ENCODE data around the genes ACTBL2 and PLK2.

DNA sequence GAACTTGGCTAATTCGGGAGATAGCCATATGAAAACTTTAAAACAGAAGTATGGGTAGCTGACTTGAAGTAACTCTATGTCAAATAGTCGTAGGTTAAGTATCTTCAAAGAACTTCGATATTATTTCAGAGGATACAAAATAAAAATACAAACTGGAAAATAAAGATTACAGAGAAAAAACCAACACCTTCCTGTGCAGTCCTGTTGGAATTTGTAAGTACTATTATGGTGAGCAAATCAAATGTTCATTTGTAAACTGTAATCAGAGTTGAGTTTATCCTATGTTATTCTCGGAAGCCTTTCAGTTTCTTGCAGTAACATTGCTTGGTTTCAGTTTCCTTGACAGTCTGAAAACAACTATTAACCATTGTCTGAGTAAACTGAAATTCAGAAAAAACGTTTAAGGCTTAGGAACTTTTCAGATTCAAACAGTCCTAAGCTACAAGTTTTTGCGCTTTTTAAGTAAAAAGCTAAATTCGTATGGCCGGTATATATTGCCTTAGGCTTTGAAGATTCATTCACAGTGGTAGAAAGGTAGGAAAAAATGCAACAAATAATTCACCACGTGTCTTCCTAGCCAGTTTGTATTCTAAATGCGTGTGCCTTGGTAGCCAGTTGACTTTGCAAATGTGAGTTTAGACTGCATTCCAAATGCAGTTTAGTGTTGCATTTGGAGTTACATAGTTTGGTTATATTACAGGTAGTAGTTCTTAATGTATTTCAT is 2.5 kb downstream of the GPBP1 start:
- PRO-cap, result no peak

DNA sequence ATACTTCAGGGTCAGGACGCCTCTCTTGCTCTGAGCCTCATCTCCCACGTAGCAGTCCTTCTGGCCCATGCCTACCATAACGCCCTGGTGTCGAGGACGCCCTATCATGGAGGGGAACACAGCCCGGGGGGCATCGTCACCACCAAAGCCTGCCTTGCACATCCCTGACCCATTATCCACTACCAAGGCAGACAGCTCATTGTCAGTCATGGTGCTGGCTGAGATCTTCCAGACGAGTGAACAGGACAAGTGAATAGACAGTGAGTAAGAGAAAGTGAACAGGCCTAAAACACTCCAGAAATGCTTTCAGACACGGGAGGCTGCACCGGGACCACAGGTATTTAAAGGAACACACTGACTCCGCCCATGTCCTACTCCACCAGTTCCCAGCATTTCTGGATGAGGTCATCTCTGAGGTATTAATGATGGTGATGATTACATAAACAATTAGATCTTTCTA is at the start of gene ACTBL2:
ACTBL2 (minus strand) TSS at position 314 of the 460 bp plus-strand sequence.
- PRO-cap, result no peak

- PRO-cap, result no peak
Measured at GRCh38 chr5:57636146-57636486, 153.5 kb upstream of the ACTBL2 start.

DNA sequence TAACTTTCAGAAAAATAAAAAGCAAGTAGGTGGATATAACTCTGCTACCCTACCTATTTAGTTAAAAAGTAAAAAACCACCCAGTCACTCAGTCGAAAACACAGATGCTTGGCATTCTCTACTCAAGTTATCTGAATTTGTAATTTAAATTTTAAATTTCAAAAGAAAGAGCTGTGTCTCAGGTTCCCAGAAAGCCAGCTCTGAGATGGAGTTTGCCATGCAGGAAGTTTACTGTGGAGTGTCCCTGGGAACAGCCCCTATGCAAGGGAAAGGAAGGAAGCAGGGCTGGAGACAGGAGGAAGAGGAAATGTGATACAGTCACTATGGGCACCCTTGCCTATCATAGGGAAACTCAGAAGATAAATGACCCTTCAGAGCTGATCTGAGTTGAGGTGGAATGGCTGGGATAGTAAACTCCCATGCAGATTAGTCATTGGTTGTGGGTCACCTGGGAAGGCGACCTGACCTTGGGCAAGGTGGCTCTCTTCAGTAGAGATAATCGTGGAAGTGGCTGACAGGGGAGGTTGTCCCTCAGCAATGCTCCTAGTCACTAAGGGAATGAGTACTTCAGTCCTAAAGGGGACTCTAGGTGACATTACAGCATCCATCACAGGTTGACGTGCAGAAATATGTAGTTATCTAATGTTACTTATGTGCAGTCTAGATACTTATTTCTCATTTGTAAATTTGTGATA is 408.9 kb upstream of the ACTBL2 start:
- PRO-cap, result no peak

GRCh38 chr5:57989429-57989812 is 470.5 kb downstream of the PLK2 start:
- PRO-cap, result no peak

DNA sequence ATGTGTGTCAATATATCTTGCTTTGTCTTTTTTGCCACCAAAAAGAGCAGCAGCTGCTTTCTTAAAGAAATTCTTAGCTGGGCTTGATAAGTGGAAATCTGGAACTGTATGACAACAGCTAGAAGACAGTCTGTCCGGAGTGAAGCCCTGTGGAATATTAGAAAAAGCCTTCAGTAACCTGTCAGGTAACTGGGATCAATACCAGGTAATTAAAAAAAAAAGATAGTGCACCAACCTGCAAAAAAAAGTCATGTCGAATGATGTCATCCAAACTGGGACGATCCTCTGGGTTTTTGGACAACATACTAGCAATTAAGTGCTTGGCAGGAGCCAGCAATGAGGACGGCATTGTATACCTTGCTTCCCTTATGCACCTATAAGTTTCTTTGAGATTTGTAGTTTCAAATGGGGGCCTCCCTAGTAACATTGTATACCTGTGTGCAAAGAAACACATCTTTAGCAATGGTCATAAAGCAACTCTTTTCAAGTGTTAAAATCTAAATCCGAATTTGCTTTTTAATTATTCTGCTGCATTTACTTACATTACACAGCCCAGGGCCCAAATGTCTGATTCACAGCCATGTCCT is 2.8 kb downstream of the PLK2 start:
- PRO-cap, result unidirectional peak, minus-strand start at position 246 of the sequence

DNA sequence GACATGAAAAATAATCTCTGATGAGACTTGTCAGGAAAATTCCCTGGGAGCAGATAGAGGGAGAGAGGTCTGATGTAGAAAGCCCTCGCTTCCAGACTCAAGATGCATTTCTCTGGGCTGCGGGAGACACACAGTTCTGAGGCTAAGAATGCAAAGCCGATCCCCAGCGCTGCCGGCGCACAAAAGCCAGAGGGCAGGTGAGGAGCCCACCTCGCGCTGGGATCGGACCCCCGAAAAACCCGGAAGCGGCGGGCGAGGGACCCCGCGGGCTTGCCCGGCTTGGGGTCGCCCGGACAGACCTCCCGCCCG is 581 bp downstream of the PLK2 start:
- PRO-cap, result no peak

DNA sequence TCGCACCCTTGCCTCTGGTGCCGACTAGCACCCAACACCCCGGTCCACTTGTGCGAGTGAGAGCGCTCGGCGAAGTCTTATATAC is at the start of gene PLK2:
PLK2 (minus strand) TSS at position 54 of the 85 bp plus-strand sequence.
- PRO-cap, result bidirectional peak, plus-strand start outside the sequence, minus-strand start at position 54 of the sequence

DNA sequence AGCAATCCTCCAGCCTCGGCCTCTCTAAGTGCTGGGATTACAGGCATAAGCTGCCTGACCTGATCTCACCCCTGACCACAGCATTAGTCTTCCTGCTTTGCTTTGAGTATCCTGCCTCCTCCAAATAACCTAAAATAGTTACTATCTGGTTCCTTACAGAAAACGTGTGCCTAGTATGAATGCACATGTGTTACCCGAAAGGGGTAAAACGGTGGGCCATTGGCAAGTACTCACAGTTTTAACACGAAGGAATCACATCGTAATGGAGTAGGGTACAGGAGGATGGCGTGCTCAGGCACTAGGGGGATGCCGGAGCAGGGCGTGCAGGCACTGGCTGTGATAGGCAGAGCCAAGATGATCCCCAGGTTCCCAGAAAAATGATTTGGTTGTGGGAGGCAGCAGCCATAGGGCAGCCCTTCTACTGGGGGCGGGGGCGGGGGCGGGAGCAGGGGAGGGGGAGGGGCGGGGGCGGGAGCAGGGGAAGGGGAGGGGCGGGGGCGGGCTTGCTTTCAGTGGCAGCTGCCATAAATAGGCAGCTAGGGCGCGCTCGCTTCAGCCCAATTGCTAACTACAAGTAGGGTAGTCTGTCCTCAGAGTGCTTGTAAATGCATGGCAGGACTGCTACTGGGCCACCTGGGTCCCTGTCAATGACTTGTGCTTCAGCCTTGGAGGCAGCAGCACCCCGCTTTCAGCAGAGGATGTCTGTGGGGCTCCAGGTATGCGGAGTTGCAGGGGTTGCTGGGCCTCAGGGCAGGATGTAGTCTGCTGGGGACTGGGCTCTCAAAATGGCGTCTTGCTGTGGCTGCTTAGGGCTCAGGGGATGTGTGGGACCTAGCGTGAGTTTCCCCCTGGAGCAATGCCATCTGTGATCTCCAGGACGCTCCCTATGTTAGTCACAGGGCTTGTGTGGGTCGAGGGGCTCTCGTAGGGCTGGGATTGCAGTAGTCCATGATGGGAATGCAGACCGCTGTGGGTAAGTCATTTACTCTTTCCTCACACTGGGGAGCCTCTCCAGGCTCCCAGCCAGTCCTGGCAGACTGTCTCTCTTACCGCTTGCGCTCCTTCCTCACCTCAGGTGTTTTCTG is 354.3 kb downstream of the RAB3C start:
- PRO-cap, result no peak

DNA sequence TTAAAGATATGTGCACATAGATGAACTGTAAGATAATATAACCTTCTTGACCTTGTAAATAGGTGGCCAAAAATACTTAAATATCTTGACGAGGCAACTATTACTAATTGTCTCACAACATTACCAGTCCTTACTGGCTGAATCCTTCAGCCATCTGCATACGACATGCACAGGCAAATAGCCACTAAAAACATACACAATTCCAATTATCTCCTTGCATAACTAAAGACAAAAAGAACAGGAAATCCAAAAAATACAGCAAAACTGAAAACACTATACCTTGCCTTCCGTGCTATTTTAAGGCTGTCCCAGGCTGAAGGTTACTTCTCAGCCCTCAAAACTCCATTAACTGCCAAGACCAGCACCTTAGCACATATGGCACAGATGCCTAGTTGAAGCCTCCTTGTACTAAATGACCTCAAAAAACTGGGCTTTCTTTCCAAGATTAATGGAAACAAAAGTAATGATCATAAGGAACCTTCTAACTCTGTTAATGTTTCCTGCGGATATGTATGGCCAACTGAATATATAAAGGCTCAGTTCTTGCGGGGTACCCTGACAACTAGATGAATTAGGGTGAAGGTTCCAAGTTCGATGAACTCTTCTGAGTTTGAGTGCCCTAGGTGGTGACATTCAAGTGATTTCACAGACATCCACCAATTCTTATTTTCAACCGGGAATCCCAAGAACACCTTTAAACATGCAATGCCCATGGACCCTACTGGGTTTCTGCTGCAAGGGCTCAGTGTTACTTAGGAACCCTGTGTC is 455.2 kb downstream of the RAB3C start:
- PRO-cap, result no peak

- PRO-cap, result no peak
Measured at GRCh38 chr5:59275416-59276467, 617.8 kb downstream of the PDE4D start.

DNA sequence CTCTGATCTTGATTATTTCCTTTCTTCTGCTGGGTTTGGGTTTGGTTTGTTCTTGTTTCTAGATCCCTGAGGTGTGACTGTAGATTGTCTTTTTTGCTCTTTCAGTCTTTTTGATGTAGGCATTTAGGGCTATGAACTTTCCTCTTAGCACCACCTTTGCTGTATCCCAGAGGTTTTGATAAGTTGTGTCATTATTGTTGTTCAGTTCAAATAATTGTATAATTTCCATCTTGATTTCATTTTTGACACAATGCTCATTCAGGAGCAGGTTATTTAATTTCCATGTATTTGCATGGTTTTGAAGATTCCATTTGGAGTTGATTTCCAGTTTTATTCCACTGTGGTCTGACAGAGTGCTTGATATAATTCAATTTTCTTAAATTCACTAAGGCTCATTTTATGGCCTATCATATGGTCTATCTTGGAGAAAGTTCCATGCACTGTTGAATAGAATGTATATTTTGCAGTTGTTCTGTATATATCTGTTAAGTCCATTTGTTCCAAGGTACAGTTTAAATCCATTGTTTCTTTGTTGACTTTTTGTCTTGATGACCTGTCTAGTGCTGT is 588.0 kb downstream of the PDE4D start:
- PRO-cap, result no peak

DNA sequence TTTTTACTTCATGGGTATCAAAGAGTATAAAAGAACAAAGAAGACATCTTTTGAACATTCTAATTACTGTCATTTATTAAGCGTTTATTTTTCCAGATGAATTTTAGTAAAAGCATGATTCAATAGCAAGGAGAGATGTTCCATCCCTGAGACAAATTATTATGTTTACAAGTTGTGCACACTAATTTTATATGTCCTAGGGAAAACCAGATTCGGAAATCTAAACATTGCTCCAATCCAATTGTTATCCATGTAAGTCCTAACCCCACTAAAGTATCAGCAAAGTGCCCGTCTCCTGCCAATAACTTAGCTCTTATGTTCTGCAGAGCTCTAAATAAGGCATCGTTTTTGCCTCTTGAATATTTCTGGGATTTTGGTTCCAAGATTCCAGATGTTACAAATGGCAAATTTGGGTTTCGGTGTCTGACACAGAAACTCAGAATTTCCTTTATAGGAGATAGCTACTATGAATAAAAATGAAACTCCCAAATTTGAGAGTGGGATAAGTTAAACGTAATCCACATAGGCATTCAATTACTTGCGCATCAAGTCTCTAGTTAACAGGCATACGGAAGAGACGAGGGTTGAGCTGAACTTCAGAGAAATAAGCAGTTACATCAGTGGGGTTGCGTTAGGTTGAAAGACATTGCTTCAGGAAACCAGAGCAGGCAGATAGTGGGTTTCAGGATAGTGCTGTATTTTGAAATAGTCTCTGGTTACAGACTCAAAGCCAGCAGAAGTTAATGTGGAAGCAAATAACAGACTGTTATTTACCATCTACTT is 533.7 kb downstream of the PDE4D start:
- PRO-cap, result no peak

GRCh38 chr5:59585445-59585862 is 308.1 kb downstream of the PDE4D start:
- PRO-cap, result no peak

DNA sequence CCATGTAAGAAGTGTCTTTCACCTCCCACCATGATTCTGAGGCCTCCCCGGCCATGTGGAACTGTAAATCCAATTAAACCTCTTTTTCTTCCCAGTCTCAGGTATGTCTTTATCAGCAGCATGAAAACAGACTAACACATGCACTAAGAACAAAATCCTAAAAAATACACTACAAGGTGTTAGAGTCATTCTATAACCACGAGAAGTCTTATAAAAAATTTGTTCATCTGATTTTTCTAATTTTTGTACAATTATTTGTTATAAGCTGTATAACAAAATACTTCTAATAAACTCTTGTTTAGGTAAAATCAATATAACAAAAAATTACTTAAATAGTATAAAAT is 251.0 kb downstream of the PDE4D start:
- PRO-cap, result no peak

DNA sequence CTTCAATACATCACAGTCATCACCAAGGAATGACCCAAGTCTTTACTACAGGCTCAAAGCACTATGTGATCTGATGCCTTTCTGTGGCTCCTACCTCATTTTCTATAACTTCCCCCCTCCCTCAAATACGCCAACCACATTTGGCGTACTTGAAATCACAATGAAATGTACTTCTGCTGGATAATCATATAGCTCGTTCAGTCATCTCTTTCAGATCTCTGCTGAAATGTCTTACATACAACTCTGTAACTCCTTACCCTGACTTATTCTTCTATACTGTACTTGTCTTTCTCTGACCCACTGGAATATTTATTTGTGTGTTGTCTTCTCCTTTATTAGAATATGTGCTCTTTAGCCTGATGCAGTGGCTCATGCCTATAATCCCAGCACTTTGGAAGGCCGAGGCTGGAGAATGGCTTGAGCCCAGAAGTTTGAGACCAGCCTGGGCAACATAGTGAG is 143.2 kb downstream of the PDE4D start:
- PRO-cap, result no peak

- PRO-cap, result no peak
Measured at GRCh38 chr5:59756295-59756934, 137.1 kb downstream of the PDE4D start.

- PRO-cap, result no peak
Measured at GRCh38 chr5:60460650-60461115, 239.3 kb downstream of the DEPDC1B start.

- PRO-cap, result no peak
Measured at GRCh38 chr5:61257659-61257916, 74.5 kb upstream of the ZSWIM6 start.

GRCh38 chr5:61407442-61408484 is 75.7 kb downstream of the ZSWIM6 start:
- PRO-cap, result no peak